Colon Carcinoma Metastatic in the Lung (tissue), 2 donors: Measurements from ENCODE around the gene PDE11A.

DNA sequence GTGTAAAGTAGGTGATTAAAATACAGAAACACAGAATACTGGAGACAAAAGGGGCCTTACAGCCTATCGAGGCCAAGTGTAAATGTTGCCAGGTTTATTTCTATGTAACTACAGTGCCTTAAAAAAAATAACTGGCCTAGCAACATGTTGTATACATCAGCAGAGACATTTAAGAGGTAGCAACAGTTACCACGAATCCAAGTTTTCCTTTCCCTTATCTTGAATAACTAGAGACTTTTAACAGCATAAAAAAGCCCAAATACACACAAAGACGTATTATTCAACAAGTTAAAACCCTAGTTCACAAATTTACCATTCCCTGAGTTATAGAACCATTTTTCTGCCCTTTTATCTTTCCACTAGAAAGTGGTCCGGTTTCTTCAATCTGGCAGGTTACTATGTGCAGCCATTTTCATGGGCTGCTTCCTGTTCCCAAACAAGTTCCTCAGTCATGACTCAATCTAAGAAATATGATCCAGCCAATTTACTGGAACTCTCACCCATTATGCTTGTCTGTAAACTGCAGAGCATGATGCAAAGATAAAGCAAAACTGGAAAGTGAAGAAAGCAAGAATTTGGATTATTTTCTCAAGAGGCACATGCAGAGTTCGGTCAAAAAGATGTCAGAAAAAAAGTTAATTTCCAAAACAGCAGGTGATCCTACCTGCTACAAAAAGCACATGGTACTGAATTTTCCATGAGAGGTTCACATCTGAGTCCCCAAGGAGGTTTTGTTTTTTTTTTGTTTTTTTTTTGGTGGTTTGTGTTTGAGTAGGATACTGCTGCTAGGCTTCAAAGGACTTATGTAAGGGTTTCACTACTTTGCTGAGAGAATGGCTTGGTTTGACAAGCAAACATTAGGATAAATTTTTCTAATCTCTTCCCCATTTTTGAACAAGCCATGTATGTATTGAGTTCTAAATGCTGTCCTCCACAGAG is 22.1 kb downstream of the NFE2L2 start:
- PRO-cap, 2 experiments: no peak in any of the 2 experiments

GRCh38 chr2:177290354-177290746 is 25.8 kb upstream of the NFE2L2 start:
- PRO-cap, 2 experiments: no peak in any of the 2 experiments

GRCh38 chr2:177342029-177342808 is 50.4 kb upstream of the AGPS start:
- PRO-cap, 2 experiments: no peak in any of the 2 experiments

GRCh38 chr2:177396126-177396813 is 3.7 kb downstream of the AGPS start:
- PRO-cap, 2 experiments: no peak in any of the 2 experiments

DNA sequence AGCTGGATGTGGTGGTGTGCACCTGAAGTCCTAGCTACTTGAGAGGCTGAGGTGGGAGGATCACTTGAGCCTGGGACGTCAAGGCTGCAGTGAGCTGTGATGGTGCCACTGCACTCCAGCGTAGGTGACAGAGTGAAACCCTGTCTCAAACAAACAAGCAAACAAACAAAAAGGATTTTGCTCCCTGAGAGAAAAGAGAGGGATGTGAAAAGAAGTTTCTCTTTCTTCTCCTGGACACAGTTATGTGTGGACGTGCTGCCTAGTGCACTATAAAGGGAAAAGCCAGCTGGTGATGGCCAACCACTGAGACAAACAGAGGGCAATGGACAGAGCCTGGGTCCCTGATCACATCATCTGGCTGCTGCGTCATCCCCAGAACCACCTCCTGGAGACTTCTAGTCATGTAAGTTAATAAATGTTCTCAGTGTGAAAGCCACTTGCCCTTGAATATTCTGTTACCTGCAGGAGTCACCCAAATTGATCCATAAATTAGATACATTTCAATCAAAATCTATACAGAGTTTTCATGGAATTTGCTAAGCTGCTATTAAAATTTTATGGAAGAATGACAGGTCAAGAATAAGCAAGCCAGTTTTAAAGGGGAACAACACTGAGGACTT is 184.9 kb downstream of the PDE11A start:
- PRO-cap, 2 experiments: no peak in any of the 2 experiments

DNA sequence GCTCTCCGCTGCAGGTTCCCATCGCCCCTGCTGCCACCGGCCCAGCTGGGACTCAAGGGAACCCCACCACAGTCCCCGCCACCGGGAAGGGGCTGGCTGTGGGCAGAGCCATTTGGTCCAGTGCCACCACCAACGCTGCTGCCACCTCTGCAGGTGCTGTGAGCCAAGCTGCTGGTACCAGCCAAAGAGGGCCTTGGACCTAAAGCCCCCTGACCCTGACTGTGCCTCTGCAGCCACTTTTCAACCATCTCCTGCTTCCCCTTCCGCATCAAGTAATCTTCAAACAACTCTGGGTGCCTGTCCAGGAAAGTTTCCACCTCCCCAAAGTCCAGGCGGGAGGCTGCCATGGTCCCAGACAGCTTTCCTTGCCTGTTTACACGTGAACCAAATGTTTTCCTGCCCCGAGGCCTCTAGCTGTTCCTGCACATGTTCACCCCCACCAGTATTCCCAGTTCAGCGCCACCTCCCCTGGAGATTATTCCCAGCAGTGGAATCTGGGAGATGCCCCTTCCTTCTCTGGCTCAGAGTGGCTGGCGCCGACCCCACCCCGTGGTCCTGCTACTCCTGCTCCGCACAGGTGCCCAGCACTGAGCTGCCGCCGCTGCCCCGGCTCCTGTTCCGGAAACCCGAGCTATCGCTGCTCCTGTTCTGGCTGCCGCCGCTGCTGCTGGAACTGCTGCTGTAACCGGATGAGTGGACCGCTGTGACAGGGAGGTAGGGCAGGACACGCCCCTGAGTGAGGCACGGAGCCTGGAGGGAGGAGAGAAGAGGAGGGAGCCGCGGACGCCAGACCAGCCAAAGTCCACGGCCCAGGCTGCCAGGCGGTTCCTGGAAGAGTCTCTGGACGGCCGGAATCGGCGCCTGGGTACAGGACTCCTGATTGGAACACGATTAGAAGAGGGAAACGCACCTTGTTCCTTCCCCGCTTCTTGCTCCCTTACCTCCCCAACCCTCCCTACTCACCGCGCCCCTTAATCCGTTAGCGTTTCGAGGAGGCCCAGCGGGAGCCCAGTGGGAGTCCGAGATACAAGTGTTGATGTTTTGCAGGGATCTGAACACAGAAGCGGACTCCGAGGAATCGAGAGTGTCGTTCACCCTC is at the start of gene PDE11A:
TSS of gene PDE11A (minus strand) at position 687 of the 1,099 bp plus-strand sequence.
- PRO-cap, 2 experiments: peak in 2 of 2 experiments; most common plus-strand start position 820 of the sequence (in 2); most common minus-strand start position 675 of the sequence (in 1)

DNA sequence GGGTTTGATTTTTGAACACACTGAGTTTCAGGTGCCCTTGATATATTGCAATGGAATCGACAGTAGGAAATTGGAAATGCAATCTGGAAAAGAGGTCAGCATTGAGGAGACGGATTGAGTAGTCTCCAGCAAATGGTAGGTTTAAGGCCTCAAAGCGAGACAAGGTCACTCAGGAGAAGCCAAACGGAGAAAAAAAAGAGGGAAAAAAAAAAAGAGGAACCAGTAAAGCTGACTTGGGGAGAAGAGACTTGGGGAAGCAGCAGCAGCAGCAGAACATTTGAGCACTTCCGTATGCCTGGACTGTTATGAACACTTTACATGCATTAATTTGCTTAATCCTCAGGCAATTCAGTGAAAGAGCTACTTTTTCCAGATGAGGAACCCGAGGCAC is 81.2 kb downstream of the OSBPL6 start:
- PRO-cap, 2 experiments: no peak in any of the 2 experiments

GRCh38 chr2:178414382-178415351 is 36.3 kb downstream of the PRKRA start:
- PRO-cap, 2 experiments: peak in 2 of 2 experiments; most common minus-strand start chr2:178414730 (in 2)

GRCh38 chr2:178478773-178479612 is 593 bp upstream of the FKBP7 start:
- PRO-cap, 2 experiments: peak in 2 of 2 experiments; most common minus-strand start chr2:178479111 (in 2)

DNA sequence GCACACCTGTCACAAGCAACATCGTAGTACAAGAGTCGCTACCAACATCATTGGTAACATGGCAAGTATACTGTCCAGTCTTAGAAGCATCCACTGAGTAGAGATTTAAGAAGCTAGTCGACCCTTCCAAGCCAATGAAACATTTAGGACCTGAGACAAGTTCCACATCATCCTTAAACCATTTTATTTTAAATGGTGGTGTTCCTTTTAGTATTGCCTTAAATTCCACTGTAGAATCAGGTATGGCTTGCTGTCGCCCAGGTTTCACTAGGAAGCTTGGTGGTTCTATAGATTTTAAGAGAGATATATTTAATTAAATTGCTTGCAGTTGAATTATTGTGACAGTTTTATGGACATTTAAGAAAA is 79.7 kb downstream of the TTN start:
- PRO-cap, 2 experiments: no peak in any of the 2 experiments

DNA sequence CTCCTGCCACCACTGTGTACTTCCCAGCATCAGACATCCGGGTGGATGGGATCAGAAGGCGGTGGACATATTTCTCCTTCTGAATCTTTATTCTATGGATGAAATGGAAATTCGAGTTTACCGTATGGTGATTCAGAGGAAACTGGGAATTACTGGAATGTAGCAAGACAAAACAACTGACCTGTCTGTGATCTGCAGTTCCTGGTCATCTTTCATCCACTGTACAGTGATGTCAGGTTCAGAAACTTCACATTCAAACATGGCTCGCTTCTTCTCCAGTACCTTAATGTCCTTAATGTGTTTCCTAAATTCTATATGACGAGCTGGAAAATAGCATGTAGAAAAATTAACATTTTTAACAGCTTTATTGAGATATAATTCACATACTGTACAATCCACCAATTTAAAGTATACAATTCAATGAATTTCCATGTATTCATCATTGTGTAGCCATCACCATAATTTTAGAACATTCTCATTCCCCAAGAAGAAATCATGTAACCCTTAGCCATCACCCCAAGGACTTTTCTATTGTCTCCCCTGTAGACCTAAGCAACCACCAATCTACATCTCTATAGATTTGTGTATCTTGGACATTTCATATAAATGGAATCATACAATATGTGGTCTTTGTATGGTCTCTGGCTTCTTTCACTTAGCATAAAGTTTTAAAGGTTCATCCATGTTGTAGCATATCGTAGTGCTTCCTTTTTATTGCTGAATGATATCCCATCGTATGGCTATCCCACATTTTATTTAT is 39.2 kb downstream of the TTN start:
- PRO-cap, 2 experiments: no peak in any of the 2 experiments

DNA sequence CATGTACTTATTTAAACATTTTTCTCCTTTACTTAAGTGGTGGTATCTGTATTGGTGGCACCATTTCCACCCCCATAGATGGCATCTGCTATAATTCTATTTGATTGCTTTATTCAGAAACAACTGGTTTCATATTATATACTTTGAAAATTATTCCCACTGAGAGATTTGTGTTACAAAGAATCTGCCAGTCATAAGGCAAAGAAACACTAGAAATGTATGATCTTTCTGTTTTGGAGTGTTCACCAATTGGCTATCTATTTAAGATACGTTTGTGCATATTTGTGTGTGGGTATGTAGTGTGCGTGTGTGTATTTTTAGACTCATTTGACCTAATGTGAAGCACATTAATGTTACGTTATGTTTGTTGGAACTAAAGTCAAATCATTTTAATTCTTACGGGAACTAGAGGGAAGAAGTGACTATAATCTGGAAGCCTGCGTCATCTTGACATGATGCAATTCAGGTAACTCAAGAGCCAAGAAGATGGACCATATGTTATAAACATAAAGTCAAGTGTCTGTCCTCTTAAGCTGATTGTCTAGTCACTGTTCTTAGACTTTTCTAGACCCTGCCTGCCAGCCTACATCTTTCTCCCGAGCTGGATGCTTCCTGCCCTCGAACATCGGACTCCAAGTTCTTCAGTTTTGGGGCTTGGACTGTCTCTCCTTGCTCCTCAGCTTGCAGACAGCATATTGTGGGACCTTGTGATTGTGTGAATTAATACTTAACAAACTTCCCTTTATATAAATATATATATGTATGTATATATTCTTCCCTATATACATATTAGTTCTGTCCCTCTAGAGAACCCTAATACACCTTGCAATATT is 1.6 kb upstream of the TTN start:
- PRO-cap, 2 experiments: no peak in any of the 2 experiments

DNA sequence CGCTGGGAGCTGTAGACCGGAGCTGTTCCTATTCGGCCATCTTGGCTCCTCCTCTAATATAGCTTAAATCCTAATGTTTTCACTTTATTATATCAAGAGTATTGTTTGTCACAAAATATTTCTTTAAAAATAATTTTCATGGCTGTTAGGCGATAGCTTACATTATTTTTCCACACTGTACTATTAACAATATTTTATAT is 140.9 kb upstream of the UBE2E3 start:
- PRO-cap, 2 experiments: no peak in any of the 2 experiments

GRCh38 chr2:180983863-180984319 is 3.5 kb downstream of the UBE2E3 start:
- PRO-cap, 2 experiments: no peak in any of the 2 experiments

GRCh38 chr2:181309679-181310060 is 147.5 kb upstream of the ITGA4 start:
- PRO-cap, 2 experiments: no peak in any of the 2 experiments

- PRO-cap, 2 experiments: no peak in any of the 2 experiments
Measured at GRCh38 chr2:181394601-181395015, 62.6 kb upstream of the ITGA4 start.

- PRO-cap, 2 experiments: no peak in any of the 2 experiments
Measured at GRCh38 chr2:181896780-181897287, 5.3 kb downstream of the ITPRID2 start.

DNA sequence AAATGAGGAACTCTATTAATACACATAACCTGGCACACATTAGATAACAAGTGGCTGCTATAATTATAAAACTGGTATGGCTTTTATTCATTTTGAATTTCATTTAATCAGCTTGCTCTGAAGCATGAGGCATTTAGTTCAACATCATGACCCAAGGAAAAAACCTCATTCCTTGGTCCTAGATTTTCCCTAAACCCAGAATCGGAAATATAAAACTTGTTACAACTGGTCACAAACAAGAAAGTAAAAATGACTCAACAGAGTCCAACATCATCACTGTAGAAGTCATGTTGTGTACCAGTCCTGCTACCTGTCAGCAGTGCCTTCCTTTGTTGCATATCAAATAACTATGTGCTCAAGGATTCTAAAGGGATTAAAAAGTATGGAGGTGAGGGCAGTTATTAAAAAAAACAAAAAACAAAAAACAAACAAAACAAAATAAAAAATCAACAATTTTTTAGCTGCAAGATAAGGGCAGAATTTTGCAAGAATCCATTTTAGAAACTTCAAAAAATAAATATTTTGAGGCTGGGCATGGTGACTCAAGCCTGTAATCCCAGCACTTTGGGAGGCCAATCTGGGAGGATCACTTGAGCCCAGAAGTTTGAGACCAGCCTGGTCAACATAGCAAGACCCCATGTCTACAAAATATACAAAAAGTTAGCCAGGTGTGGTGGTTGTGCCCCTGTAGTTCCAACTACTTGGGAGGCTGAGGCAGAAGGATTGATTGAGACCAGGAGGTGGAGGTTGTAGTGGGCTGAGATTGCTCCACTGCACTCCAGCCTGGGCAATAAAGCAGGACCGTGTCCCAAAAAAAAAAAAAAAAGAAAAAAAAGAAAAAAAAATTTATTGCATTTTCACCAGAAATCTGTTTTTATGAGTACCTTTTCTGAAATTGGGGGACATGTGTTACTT is 18.3 kb downstream of the NCKAP1 start:
- PRO-cap, 2 experiments: no peak in any of the 2 experiments

- PRO-cap, 2 experiments: no peak in any of the 2 experiments
Measured at GRCh38 chr2:186439316-186439986, 46.6 kb upstream of the ZC3H15 start.

- PRO-cap, 2 experiments: no peak in any of the 2 experiments
Measured at GRCh38 chr2:186607612-186608180, 17.8 kb downstream of the ITGAV start.